ENCODE measurements around the gene RAN.

- PRO-cap = no peak
These were observed 10.5 kb downstream of the SLC15A4 start for GRCh38 chr12:128813103-128813760.

DNA sequence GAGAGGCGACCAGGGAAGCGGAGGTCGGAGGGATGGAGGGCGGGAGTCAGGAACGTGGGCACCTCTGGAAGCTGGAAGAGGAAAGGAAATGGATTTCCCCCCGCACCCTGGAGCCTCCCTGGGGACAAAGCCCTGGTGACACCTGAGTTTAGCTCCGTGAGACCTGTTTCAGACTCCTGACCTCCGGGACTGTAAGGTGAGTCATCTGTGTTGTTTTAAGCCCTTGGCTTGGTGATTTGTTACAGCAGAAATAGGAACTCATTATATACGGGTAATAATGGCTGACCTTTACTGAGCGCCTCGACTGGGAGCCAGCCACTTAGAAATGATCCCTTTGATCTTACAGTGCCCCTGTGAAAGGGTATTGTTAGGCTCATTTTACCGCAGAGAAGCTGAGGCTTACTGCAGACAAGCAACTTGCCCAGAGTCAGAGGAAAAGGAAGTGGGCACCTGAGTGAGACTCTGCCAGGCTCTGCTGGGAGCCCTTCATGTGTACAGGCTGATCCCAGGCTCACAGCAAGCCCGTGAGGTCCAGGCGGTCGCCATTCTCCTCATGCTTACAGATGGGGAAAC, 29.2 kb upstream of the FZD10 start:
- PRO-cap = no peak

GRCh38 chr12:130210888-130211370, 48.7 kb downstream of the FZD10 start:
- PRO-cap = no peak

- PRO-cap = no peak
These were observed 2.3 kb downstream of the PIWIL1 start for GRCh38 chr12:130339965-130340355.

- PRO-cap = no peak
These were observed 11.7 kb downstream of the STX2 start for GRCh38 chr12:130827423-130827772.

DNA sequence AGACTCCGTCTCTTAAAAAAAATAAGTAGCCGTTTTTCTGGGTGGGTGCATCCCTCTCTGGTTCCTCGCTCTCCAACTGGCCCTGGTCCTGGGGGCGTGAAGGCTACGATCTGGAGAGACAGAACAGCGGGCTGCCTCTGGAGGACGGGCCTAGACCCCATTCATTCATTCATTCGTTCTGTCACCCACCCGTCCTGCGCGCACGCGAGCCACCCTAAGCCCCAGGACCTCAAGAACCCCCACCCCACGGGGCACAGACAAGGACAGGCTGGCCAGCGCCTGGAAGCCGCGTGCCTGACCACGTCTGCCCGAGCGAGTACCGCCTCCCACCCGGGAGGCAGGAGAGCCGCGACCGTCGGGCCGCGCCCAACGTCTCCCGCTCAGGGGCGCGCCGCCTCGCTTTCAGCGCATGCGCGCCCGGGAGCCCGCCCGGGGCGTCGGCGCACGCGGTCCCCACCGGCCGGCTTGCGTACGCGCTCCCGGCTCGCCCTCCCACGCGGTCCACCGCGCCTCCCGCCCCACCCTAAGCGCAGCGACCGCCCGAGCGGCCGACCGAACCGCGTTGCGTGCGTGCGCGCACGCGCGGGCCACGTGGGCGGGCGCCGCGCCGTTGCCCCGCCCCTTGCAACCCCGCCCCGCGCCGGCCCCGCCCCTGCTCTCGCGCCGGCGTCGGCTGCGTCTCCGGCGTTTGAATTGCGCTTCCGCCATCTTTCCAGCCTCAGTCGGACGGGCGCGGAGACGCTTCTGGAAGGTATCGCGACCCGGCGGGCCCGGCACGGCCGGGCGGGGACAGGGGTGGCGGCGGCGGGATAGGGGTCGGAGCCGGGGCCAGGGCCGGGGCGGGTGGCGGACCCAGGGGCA, at the start of gene RAN:
RAN (plus strand) TSS at position 691 of the 861 bp plus-strand sequence.
- PRO-cap = bidirectional peak, plus-strand start at position 721 of the sequence, minus-strand start at position 566 of the sequence

DNA sequence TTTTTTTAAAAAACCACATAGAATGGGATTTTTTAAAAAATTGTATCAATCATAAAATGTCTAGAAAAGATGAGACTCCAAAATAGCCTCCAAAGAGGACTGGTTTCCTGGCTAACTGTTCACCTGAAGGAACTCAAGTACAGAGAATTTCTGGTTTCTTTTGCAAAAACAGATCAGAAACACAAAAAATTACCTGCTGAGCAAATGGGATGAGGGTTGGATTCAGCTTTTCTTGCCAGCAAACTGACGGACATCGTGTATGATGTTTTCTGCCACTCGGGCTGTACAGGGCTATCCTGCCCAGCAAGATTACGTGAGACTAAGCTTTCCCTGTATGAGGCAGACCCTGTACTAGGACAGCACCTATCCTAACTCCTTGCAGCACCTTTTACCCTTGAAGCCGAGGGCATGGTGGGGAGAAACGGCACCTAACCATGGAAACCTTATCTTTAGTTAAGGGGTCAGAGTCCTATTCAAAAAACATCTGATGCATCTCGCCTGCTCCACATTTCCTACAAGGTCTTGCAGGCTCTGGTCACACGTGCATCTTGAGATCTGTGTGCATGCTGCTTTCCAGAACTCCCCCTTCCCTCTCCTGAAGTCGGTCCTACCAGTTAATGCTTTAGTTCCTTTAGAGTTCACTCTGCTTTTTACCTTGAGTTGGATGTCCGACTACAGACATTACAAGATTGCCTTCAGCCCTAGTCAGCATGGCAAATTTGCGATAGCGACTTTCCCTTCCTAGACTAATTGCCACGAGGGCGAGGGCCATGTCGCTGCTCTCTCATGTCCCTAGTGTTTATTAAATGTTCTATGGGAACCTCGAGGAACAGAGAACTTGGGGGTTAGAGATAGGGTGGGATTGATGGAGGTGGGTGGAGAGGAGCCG, 6.4 kb downstream of the RAN start:
- PRO-cap = no peak

DNA sequence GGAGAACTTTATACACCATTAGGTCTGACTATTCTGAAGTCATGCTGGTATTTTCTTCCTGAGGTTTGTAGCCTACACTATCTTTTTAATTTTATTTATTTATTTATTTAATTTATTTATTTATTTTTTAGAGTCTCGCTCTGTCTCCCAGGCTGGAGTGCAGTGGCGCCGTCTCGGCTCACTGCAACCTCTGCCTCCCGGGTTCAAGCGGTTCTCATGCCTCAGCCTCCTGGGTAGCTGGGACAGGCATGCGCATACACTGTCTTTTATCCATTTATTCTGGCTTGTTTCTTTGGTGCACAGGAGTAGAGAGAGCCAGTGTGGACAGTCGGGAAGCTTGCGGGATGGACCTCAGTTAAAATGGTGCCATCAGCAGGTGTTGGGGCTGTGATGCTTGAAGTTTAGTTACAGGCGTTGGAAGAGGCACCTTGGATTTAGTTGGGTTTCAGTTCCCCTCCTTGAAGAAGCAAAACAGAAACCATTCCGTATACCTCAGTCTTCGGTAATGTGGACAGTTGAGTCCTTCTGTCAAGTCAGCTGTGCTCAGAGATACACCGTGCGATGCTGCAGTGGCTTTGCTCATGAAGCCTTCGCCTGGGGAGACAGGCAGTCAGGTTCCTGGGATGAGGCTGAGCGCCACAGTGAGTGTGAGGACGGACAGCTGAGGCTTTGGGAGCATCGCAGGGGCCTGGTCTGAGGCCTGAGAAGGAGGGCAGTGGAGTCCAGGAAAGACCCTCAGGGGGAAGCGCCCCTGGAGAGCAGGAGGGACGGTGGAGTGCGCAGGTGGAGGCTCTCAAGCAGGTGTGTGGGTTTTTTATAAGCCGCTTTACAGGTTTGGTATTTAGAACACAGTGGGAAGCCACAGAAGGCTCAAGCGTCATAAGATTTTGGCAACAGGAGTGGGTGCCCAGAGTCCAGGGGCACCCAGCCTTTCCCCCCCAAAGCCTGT, 7.3 kb downstream of the RAN start:
- PRO-cap = no peak

DNA sequence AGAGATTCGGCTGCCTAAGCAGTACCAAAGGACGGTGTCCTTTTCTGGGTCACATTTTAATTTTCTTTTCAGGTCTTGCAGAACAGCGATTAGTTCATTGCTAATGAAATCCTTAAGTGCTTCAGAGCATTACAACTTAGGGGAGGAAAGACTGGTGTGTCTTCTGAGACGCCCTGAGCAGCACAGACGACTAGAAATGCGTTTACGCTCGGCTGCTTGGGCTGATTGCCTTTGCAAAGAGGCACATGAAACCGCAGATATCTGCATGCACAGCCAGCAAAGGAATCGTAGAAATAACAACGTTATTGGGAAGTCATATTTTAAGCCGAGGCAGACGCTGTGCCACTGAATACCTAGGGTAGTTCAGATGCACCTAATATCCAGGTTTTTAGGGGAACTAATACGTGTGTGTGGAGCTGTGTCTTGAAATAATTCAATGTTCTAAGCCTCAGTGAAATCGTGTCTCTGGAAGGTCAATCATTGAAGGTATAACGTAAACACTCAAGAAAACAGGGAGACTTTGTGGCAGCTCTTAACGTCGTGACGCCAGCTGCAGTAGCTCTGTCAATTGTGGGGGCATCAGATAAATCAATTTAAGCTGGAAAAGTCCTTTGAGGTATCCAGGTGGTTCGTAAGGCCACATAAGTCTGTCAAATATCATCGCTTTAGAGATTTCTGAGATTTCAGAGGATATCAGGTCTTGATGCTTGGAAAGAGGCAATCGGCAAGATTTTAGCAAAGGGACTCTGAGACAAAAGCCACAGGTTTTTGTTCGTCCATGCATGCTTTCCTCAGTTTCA, 36.9 kb upstream of the ADGRD1 start:
- PRO-cap = no peak

DNA sequence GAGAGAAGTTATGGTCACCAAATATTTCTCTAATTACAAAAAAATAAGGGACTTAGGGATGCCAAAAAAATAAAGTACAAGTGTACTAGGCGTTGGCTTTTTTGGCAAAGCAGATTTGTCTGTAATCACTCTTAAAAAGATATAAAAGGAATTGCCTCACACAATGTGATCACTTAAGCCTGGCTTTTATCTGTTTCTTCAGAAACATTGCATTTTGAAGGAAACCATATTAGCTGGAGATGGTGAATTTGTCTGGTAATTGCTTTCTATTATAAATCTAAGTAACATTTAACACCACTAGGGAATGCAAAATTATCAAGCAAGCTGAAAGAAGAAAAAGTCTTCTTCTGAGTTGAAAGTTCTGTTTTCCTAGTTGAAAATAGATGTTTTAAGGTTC, 31.0 kb upstream of the ADGRD1 start:
- PRO-cap = no peak

- PRO-cap = no peak
These were observed 96.4 kb downstream of the ADGRD1 start for GRCh38 chr12:131050086-131050470.

GRCh38 chr12:131267977-131268428, 314.3 kb downstream of the ADGRD1 start:
- PRO-cap = no peak

DNA sequence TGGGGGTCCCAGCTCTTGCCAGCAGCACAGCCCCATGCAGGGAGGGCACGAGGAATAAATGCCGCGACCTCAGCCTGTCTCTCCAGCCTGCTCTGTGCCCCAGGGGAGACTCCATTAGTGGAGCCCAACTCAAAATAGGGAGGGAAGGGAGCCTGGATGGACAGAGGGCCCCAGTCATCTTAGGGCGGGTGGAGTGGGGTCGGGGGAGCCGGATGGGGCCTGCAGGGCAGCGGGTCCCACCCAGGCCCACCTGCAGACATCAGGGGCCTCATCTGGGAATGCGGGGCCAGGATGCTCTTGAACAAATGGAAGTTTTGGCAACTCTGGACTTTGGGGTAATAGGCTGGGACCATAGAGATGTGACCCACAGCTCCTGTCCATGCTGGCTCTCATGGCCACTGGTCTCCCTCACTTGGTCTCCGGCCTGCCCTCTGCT, 343.4 kb upstream of the SFSWAP start:
- PRO-cap = no peak

GRCh38 chr12:131456781-131457242, 254.1 kb upstream of the SFSWAP start:
- PRO-cap = no peak

- PRO-cap = no peak
These were observed 65.4 kb upstream of the SFSWAP start for GRCh38 chr12:131645535-131645855.

- PRO-cap = bidirectional peak, plus-strand start at chr12:131711095, minus-strand start at chr12:131710841
These were observed 418 bp upstream of the SFSWAP start for GRCh38 chr12:131710406-131710937.

- PRO-cap = no peak
These were observed 25.3 kb downstream of the SFSWAP start for GRCh38 chr12:131736179-131736562.

DNA sequence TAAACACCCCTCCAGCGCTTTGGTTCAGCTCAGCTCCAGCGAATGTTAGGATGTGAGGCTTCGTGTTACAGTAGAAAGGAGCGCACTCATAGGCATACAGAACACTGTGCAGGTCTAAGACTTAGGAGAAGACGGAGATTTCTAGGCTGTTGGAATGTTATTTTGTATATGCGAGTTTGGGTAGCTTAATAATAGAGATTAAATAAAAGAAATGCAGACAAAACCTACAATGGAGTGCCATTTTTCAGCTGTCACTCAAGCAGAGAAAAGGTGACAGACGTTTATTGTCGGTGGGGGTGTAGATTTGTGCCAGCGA, 25.7 kb downstream of the SFSWAP start:
- PRO-cap = no peak

GRCh38 chr12:131777559-131778322, 50.5 kb upstream of the MMP17 start:
- PRO-cap = no peak

- PRO-cap = no peak
These were observed 24.3 kb upstream of the MMP17 start for GRCh38 chr12:131803926-131804278.